Endothelial cell of umbilical vein (primary cell): ENCODE measurements around the gene ATP12A.

GRCh38 chr13:24184415-24184842 is 23.9 kb downstream of the SPATA13 start:
- PRO-cap, result no peak
CAGE:
- cytosol, long polyA minus RNA, result no peak
- cytosol, long polyA plus RNA, result no peak
- long polyA plus RNA, result no peak
- nucleus, long polyA minus RNA, result no peak
- nucleus, long polyA plus RNA, result no peak

GRCh38 chr13:24184843-24185423 is 24.4 kb downstream of the SPATA13 start:
- PRO-cap, result no peak
CAGE:
- cytosol, long polyA minus RNA, result no peak
- cytosol, long polyA plus RNA, result no peak
- long polyA plus RNA, result no peak
- nucleus, long polyA minus RNA, result no peak
- nucleus, long polyA plus RNA, result no peak

DNA sequence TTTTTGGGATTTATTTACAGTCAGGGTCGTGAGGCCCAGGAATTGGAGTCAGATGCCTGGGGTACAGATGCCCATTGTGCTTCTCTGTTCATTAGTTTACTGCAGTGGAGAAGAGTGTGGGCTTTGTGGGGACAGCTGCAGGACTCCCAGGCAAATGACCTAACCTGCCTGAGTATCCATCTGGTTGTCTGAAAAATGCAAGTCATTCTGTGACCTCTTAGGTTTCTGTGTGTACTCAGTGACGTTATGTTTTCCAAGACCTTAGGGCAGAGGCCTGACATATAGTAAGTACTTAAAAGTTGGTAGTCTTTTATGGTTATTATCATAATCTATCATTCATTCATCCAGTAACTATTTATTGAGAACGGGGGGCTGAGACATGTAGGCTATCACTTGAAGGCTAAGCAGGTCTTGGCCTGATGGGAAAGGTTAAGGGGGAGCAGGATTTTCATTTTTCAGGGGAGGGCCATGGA is 60.6 kb downstream of the SPATA13 start:
- PRO-cap, result no peak
CAGE:
- cytosol, long polyA minus RNA, result no peak
- cytosol, long polyA plus RNA, result no peak
- long polyA plus RNA, result no peak
- nucleus, long polyA minus RNA, result no peak
- nucleus, long polyA plus RNA, result no peak

- PRO-cap, result no peak
CAGE:
- cytosol, long polyA minus RNA, result no peak
- cytosol, long polyA plus RNA, result no peak
- long polyA plus RNA, result no peak
- nucleus, long polyA minus RNA, result no peak
- nucleus, long polyA plus RNA, result no peak
Observed at GRCh38 chr13:24241853-24242578, 67.4 kb upstream of the C1QTNF9 start.

DNA sequence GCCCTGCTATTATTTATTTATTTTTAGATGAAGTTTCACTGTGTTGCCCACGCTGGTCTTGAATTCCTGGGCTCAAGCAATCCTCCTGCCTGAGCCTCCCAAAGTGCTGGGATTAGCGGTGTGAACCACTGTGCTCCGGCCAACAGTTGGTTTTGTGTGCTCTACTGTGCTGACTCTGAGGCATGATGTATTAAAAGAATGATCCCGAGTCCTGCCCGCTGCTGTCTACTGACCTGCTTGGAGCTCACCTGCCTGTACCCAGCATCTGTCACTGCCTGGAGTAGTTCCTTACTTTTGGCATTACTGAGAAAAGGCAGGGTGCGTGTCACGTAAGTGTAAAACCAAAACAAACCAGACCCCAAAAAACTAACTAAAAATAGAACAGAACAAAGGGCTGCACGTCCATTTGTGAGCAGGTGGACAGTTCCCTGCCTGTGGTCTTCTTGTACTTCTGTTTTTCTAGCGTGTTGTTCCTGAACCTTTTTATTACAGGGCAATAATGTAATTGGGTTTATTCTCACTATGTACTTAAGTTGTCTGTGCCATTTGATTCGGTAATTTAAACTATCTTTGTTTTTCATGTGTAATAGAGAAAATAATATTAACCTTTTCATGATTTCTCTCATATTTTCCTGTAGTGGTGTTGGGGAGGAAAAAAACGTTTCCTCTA is 63.5 kb upstream of the C1QTNF9 start:
- PRO-cap, result no peak
CAGE:
- cytosol, long polyA minus RNA, result no peak
- cytosol, long polyA plus RNA, result no peak
- long polyA plus RNA, result no peak
- nucleus, long polyA minus RNA, result no peak
- nucleus, long polyA plus RNA, result no peak

GRCh38 chr13:24280580-24281467 is 28.6 kb upstream of the C1QTNF9 start:
- PRO-cap, result no peak
CAGE:
- cytosol, long polyA minus RNA, result no peak
- cytosol, long polyA plus RNA, result no peak
- long polyA plus RNA, result no peak
- nucleus, long polyA minus RNA, result no peak
- nucleus, long polyA plus RNA, result no peak

DNA sequence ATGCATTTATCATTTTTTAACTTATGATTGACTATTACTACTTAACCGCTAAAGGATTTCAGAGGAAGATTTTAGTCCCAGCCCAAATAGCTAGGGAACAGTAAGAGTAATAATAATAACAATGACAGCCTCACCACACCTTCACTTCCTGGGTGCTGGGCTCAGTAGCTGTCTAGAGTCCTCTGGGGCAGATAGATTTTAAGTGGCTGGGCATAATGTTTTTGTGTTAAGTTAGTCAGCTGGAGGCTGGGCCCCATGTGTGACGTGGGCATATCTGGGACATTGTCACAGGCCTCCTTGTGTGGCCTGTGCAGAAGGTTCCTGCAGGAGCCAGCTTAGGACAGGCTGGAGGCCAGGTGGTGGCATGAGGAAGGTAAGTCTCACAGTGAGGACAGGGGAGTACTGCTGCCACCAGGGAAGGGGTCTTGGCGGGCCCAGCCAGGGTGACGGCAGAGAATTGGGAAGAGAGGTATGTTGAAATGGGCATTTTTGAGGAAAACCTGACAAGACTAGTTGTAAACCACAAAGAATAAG is 19.6 kb upstream of the C1QTNF9 start:
- PRO-cap, result no peak
CAGE:
- cytosol, long polyA minus RNA, result no peak
- cytosol, long polyA plus RNA, result no peak
- long polyA plus RNA, result no peak
- nucleus, long polyA minus RNA, result no peak
- nucleus, long polyA plus RNA, result no peak

DNA sequence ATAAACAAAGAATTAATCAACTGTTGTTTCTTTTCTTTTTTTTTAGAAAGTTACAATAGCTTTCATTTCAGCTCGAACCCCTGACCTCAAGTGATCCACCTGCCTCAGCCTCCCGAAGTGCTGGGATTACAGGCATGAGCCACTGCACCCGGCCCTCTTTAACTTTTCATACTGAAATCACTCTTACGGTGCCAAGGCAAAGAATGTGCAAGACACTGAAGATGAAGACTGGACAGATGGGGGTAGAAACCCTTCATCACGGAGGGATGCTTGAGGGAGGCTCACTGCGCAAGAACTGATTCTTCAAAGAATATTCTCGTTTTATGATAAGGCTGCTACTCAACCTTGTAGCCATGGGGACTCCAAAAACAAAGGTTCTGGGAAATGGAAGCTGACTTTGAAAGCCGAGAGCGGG is 43.1 kb downstream of the PARP4 start:
- PRO-cap, result no peak
CAGE:
- cytosol, long polyA minus RNA, result no peak
- cytosol, long polyA plus RNA, result no peak
- long polyA plus RNA, result no peak
- nucleus, long polyA minus RNA, result no peak
- nucleus, long polyA plus RNA, result no peak

GRCh38 chr13:24606015-24606385 is 74.2 kb upstream of the ATP12A start:
- PRO-cap, result no peak
CAGE:
- cytosol, long polyA minus RNA, result no peak
- cytosol, long polyA plus RNA, result no peak
- long polyA plus RNA, result no peak
- nucleus, long polyA minus RNA, result no peak
- nucleus, long polyA plus RNA, result no peak

DNA sequence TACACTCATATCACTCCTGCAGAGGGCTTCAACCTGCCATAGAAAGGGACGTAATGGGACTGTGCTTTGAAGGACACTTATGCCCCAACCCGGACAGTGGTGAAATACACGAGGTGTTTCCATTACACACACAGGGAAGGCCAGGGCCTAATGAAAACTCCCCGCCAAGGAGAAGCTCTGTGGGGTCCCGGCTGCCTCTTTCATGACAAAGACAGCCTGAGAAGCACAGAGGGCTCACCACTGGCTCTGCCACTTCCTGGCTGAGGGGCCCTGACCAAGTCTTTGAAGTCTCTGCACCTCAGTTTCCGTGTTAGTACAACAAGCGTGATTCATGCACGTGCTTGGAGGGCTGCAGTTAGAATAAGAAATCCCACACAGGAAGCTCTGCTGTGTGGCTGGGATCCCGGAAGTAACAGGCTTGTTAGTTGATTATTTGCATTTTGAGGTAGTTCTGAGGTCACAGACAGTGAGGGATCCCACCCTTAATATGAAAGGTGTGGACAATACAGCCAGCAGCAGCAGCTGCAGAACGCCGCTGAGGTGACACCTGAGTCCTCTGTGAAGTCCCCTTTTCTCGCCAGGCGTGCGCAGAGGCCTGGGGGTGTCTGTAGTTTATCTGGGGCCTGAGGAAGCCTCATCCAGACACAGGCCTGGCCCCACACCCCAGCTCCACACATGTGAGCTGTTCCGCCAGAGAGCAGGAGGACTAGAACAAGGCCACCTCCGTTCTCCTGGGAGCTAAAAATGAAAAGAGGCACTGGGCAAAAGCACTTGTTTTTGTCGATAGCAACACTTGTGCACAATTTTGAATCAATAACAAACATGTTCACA is 61.7 kb upstream of the ATP12A start:
- PRO-cap, result no peak
CAGE:
- cytosol, long polyA minus RNA, result no peak
- cytosol, long polyA plus RNA, result no peak
- long polyA plus RNA, result no peak
- nucleus, long polyA minus RNA, result no peak
- nucleus, long polyA plus RNA, result no peak

GRCh38 chr13:24627066-24627570 is 53.1 kb upstream of the ATP12A start:
- PRO-cap, result no peak
CAGE:
- cytosol, long polyA minus RNA, result no peak
- cytosol, long polyA plus RNA, result no peak
- long polyA plus RNA, result no peak
- nucleus, long polyA minus RNA, result no peak
- nucleus, long polyA plus RNA, result no peak

GRCh38 chr13:24680203-24680901 is at the start of gene ATP12A:
TSS of gene ATP12A (plus strand) at chr13:24680408.
- PRO-cap, result no peak
CAGE:
- cytosol, long polyA minus RNA, result no peak
- cytosol, long polyA plus RNA, result no peak
- long polyA plus RNA, result no peak
- nucleus, long polyA minus RNA, result no peak
- nucleus, long polyA plus RNA, result no peak

DNA sequence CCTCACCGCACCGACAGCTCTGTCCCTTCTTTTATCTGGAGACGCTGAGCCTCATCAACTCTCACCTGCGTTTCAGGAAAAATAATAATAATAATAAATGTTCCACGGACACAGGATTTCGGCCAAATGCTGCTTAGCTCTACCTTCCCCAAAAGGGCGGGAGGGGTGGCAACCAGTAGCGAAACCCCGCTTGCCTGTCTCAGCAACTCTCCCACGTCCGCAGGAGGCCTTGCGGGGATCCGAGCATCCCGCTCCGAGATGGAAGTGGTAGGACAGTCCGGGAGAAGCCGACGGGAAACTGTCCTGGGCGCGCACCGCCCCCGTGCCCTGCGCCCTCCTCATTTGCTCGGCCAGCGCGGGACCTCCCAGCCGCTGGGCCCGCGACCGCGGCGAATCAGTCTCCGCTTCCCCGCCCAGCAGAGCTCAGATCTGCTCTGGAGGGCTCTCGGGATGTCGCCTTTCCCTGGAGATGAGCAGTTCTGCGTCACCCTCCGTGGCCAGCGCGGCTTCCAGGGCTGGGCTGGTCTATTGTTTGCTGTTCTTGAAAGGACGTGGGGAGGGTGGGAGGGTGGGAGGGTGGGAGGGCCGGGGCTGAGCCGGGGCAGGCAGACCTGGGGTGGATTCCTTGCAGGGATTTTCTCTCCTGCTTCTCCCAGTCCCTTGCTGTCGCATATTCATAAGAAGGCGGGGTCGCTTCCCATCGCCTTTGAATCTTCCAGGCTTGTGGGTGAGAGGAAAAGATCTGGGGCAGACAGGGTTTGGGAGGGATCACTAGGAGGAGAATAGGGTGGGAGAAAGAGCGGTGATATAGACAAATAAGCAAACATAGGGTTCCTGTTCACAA is 48.8 kb upstream of the PABPC3 start:
- PRO-cap, result no peak
CAGE:
- cytosol, long polyA minus RNA, result no peak
- cytosol, long polyA plus RNA, result no peak
- long polyA plus RNA, result no peak
- nucleus, long polyA minus RNA, result no peak
- nucleus, long polyA plus RNA, result no peak

DNA sequence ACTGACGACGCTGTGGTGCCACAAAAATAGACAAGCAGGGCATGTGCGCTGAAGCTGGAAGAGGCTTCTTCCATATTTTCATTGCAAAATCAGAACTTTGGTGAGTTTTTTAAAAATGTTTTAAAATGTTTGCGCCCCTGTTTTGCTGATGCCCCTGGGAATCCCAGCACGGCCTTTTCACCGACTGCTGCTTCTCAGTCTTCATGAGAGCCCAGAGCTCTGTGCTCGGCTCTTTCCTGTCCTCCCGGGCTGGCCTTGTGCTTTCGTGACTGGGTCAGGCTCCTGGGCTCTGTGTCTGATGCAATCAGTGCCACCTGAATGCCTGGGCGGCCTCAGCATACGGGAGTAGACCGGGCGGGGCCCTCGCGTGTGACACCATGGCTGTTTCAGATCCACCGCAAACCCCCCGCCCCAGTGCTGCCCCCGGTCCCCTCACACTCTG is 21.3 kb downstream of the PABPC3 start:
- PRO-cap, result no peak
CAGE:
- cytosol, long polyA minus RNA, result no peak
- cytosol, long polyA plus RNA, result no peak
- long polyA plus RNA, result no peak
- nucleus, long polyA minus RNA, result no peak
- nucleus, long polyA plus RNA, result no peak

DNA sequence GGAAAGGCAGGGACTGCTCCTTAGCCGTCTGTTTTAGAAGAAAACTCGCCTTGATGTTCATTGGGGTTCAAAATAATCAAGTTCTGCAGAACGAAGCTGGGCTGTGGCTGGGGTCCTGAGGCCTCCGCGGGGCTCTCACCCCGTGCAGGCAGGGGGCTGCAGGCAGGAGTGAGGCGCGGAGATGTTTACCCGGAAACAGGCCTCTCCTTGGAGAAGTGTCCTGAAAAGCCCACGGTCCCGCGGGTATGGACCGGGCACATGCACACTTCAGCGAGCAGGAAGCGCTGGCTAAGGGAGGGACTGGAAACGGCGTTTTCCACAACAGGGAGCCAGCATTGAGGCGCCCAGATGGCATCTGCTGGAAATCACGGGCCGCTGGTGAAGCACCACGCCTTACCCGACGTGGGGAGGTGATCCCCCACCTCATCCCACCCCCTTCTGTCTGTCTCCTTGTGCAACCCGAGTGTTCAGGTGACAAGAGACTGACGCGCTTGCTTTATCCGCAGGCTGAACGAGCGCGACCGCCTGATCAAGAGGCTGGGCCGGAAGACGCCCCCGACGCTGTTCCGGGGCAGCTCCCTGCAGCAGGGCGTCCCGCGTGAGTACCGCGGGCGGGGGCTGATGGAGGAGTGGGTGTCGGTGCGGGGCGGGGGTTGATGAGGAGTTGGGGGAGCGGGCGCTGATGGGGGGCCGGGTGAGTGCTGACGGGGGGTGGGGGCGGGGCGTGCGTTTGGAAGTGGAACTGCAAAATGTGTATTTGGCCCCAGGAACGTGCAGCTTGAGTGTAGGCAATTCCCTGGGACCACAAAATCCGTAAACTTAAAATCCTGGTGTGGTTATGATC is 39.6 kb downstream of the SHISA2 start:
- PRO-cap, result bidirectional peak, plus-strand start at position 605 of the sequence, minus-strand start at position 531 of the sequence
CAGE:
- cytosol, long polyA minus RNA, result no peak
- cytosol, long polyA plus RNA, result start-site peak on the plus strand centred at position 561 of the sequence, 27 bp wide, 9 and 7 reads in 2 replicates
- long polyA plus RNA, result start-site peak on the plus strand centred at position 286 of the sequence, 25 bp wide, 12 and 20 reads in 2 replicates
- nucleus, long polyA minus RNA, result start-site peak on the plus strand centred at position 301 of the sequence, 63 bp wide, 6 reads
- nucleus, long polyA plus RNA, result no peak

DNA sequence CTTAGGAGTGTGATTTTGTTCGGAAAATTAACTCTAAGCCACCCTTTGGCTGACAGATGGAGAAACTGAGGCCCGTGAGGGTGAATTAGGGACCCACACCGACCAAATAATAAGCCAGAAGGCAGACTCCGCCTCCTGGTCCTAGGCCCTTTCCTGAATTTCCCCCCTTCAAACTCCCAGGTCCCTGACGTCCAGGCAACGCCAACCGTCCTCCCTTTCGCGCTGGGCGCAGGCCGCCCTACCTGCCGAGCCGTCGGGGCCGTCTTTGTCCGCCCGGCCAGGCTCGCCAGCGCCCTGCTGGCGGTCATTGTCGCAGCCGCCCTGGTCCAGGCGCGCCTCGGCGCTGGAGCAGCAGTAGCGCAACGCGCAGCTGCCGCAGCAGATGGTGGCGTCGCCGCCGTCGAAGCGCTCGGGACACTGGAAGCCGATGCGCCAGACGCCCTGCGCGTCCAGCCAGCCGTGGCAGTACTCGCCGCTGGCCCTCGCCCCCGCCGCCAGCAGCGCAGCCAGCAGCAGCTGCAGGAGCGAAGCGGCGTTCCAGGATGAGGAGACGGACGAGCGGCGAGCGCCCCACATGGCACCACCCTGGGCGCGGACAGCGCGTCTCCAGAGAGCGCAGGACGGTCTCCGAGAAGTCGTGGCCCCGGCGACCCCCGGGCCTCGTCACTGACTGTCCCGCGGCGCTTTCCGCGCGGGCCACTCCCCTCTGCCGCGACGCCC is 1.3 kb downstream of the SHISA2 start:
- PRO-cap, result no peak
CAGE:
- cytosol, long polyA minus RNA, result no peak
- cytosol, long polyA plus RNA, result no peak
- long polyA plus RNA, result no peak
- nucleus, long polyA minus RNA, result no peak
- nucleus, long polyA plus RNA, result no peak

DNA sequence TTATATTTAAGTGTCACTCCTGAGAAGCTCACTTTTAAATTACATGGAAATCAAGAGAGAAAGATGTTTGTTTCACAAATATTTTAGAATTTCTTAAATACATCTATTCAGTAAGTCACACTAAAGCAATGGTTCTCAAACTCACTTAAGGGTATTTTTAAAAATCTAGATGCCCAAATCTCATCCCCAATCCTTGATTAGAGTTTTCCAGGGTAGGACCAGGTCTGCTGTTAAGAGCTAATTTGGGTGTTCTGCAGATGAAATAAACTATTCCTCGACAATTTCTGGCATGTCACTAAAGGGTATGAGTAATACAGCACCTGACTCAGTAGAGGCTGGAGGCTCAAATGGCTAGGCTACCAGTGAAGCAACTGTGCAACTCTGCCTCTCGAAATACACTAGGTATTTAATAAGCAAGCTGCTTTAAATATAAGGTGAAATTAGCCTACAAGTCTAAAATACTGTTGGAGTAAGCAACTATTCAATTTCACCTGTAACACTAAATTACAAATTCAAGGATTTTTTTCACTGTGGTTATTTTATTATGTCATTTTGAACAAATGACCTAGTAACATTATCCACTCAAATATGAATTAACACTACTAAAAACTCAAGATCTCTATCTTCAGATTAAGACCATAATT is 1.6 kb downstream of the RNF6 start:
- PRO-cap, result no peak
CAGE:
- cytosol, long polyA minus RNA, result no peak
- cytosol, long polyA plus RNA, result no peak
- long polyA plus RNA, result no peak
- nucleus, long polyA minus RNA, result no peak
- nucleus, long polyA plus RNA, result no peak

DNA sequence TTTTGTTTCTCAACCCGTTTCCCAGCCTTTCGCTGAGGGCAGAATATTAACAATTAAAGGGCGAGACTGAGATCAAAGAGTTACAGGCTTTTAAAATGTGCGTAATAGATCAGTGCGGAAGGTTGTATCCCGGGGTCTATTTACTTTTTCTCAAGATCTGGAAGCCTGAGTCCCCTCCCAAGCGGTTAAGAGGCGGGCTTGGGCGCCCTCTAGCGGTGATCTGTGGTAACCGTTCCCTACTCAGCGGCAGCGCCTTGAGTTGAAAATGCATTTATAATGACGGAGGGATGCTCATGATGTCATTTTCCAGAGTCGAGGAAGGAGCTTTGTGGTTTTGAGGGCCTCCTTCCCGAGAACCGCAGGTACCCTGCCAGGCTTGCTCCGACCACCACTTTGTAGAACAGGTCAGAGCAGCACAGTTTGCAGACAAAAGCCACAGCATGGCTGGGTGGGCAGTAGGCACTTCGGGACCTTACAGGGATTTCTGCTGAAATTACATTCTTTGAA is 169.7 kb upstream of the GPR12 start:
- PRO-cap, result no peak
CAGE:
- cytosol, long polyA minus RNA, result no peak
- cytosol, long polyA plus RNA, result no peak
- long polyA plus RNA, result no peak
- nucleus, long polyA minus RNA, result no peak
- nucleus, long polyA plus RNA, result no peak

GRCh38 chr13:27034338-27035375 is 137.0 kb downstream of the USP12 start:
- PRO-cap, result no peak
CAGE:
- cytosol, long polyA minus RNA, result no peak
- cytosol, long polyA plus RNA, result no peak
- long polyA plus RNA, result no peak
- nucleus, long polyA minus RNA, result no peak
- nucleus, long polyA plus RNA, result no peak

- PRO-cap, result no peak
CAGE:
- cytosol, long polyA minus RNA, result no peak
- cytosol, long polyA plus RNA, result no peak
- long polyA plus RNA, result no peak
- nucleus, long polyA minus RNA, result no peak
- nucleus, long polyA plus RNA, result no peak
Observed at GRCh38 chr13:27142444-27142924, 29.1 kb downstream of the USP12 start.